PFSK-1 (cell line): Measurements from ENCODE around the gene PSMD3.

DNA sequence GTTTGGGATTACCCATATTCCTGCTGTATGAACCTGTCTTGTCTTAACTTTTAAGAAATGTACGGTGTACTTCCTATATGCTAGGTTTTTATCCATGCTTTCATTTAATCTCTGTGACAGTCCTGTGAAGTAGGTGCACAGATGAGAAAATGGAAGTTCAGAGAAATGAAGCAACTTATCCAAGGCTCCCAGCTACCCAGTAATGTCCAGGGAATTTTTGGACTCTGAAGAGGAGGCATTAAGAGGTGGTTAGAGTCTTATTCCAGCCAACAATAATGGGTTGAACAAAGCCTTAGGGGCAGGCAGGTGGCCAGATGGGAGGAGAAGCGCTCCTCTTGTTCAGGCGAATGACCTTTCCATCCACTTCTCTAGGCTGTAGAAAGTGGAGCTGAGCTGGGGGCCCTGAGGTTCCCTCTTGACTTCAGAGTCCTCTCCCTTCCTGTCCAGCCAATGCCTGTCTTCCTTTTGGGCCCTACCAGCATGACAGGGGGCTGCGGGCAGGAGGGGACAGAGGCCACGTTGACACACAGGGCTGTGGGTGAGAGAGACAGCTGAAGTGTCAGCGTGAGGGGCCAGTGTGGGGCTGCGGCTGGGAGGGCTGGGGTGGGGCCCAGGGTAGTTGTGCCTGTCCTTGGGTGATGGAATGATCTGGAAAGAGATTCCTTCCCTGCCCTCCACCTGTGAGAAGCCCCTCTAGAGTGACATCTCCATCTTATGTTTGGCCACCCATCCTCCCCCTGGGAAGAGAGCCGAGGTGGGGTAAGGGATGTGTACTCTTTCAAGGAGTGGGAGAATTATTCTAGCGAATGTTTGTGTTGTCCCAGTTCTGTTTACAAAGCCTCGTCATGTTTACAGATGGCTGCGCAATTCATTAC, 3.0 kb downstream of the ERBB2 start:
- RRBS: no CpG with 5 or more reads among the region's 11 CpGs

DNA sequence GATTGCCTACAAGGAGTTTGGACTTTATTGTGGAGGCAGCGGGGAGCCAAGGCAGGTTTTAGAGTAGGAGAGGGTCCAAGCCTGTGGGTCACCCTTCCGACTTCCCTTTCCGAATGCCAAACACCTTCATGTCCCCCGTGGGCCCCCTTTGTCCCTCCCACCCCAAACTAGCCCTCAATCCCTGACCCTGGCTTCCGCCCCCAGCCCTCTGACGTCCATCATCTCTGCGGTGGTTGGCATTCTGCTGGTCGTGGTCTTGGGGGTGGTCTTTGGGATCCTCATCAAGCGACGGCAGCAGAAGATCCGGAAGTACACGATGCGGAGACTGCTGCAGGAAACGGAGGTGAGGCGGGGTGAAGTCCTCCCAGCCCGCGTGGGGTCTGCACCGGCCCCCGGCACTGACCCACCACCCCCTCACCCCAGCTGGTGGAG, 7.2 kb downstream of the MIEN1 start:
- RRBS: 95% methylated on average over 7 of the region's 19 CpGs

DNA sequence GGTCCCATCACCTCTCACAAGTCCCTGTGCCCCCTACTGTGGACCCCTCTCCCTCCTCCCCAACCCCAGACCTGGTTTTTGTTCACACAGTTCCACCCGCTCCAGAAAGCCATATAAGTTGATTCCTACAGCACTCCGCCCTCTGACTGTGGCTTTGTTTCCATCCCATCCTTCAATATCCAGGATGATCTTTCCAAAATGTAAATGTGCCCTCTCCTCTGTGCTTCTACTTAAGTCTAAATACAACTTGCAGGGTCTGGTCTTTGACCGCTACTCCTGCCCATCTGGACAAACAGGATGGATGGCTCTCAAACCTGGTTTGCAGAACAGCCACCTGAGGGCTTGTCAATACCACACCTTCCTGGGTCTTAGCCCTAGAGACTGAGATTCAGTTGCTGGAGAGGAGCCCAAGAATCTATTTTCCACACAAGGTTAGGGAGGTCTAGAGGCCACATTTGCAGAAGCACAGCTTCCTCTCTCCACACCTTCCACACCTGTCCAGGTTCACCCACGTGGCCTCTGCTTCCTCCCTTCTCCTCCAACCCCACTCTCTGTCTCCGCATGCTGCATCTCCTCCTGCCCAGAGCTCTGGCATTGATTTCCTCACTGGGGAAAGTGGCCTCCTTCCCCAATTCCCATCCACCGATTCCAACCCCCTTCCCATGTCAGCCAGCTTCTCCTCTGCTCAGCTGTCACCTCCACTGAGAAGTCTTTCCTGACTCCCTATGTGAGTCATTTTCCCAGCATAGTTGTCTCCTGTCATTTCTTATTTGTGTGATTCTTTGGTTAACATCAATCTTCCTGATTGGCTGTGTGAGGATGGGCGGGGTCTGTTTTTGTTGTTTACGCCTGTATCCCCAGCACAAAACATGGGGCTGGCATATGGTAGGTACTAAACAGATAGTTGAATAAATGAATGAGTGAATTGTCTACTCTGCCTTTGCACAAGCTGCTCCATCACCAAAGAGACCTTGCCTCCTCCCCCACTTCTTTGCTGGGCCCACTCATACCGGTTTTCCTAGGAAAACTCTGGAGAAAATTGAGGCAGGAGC, 1.7 kb upstream of the GRB7 start:
- RRBS: no CpG with 5 or more reads among the region's 9 CpGs

DNA sequence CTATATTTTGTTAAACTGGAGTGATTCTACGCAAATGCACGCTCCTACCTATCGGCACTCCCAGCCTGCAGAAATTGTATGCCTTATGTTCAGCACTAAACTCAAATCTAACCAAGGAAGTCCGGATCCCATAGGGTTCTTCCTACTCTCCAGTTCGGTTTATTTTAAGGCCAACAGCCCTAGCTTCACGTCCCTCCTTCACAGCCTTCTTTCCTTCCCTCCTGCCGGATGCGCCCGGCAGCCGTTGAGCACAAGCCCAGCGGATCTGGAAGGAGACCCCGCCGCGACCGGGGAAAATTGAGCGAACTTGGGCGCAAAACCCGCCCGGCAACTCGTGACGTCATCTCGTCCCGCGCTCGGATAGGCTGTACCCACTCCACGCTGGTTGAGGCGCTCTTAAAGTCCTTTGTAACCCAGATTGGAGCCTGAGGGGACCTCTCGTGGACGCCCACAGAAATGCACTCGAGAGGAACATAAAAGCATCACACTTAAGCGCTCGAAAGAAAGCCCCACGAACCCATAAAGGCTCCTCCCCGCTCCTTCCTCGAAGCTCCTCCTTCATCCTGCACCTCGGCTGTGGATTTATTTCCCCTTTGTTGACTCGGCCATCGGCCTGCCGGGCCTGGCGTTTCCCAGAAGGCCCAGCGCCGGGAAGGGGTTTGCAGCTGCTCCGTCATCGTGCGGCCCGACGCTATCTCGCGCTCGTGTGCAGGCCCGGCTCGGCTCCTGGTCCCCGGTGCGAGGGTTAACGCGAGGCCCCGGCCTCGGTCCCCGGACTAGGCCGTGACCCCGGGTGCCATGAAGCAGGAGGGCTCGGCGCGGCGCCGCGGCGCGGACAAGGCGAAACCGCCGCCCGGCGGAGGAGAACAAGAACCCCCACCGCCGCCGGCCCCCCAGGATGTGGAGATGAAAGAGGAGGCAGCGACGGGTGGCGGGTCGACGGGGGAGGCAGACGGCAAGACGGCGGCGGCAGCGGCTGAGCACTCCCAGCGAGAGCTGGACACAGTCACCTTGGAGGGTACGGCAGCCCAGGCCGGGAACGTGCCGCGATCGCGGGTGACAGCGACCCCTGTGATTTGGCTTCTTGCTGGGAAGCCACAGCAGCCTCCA, at the start of gene PSMD3:
TSS of gene PSMD3 (plus strand) at position 635 of the 1,110 bp plus-strand sequence.
- RRBS: 2% methylated on average over 33 of the region's 96 CpGs

DNA sequence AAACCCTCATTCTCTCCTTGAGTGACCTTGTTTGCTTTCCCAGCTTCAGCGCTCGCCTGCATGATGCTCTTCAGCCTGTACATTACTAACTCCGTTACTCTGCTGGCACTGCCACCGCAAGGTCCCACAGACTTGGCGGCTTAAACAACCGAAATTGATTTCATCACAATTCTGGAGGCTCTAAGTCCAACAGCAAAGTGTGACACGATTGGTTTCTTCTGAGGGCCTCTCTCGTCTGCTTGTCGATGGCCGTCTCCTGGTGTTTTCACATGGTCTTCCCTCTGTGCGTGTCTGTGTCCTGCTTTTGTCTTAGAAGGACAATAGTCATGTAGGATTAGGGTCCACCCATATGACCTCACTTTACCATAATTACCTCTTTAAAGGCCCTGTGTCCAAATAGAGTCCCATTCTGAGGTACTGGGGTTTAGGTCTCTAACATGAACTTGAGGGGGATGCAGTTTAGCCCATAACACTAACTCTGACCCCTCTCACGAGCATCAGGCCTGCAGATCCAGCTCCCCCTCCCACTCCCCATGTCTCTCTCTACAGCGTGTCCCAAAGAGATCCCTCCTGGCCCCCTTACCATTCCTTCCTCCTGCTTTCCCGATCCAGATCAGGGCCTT, 12.4 kb downstream of the PSMD3 start:
- RRBS: no CpG with 5 or more reads among the region's 14 CpGs

DNA sequence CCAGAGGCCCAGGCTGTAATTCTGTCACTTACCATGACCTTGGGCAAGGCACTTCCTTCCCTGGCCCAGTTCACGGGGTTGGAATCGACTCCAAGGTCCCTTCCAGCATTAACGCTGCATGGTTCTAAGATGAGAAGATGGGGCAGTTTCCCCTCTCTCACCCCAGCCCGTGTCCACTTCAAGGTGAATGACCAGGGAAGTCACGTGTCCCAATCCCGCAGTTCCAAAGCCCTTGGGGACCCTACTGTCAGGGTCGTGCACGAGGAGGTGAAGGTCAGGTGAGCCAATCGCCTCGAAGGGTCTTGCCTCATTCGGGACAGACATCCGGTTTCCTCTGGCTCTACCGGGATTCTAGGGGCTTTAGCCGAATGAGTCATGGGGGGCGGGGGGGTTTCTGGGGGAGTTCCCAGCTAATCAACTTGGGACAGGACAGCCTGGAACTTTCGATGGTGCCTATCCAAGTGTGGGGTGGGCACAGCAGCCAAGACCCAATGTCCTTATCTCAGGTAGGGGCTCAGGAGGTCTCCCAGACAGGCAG, 778 bp upstream of the CSF3 start:
- RRBS: no CpG with 5 or more reads among the region's 16 CpGs

DNA sequence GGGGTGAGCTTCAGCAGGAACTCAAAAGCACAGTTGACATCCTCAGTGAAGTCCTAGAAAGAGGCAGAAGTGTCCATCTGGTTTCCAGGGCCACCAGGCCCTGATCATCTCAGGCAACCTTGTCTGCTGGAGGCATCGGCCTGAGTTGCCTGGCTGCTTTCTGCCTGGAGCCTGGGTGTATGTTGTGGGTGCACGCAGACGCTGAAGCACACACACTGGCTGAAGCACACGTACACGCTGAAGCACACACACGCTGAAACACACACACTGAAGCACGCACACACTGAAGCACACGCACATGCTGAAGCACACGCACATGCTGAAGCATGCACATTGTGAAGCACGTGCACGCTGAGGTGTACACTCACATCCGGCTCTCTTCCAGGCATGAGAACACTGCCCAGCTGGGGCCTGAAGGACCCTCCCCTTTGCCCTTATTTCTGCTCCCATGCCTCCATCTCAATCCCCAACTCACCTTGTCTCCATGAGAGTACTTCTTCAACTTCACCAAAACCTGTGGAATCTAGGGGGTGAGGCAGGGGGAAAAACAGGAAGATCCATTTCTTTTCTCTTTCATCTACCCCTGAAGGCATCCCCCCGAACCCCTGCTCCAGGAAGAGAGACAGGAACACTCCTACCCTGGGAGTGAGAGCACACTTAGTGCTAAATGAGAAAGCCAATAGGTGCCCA, 16.5 kb downstream of the CSF3 start:
- RRBS: no CpG with 5 or more reads among the region's 13 CpGs

DNA sequence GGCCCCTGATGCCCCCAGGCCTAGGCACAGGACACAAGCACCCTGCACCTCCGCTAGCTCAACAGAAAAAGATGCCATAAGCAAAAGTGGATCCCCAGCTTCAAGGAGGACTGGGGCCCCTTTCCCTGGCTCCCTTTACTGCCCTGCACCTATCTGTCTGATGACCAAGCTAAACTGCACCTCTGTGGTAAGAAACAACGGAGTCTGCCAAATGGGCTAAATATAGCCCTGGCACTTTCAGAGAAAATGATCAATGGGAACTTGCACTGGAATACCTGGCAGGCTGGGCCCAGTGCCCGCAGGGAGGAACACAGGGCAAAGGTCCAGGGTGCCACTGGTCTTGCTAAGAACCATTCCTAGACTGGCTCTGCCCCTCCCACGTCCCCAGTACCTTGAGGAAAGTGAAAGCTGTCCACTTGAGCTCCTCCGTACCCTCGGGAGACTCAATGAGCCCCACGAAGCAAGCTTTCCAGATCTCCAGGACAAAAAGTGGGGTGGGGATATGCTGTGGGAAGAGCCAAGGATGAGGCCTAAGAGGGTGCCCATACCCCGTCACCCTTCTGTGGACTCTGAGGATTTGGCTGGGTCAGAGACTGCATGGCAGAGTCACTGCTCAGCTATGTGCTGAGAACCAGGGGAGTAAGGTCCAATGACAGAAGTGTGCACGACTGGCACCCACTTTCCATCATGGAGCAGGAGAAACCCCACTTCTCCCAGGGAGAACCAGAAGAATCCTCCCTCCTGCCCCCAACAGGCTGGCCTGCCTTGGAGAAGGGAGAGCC, 17.2 kb downstream of the CSF3 start:
- RRBS: no CpG with 5 or more reads among the region's 9 CpGs

GRCh38 chr17:40069778-40070619, 7.2 kb downstream of the THRA start:
- RRBS: no CpG with 5 or more reads among the region's 13 CpGs

GRCh38 chr17:40089002-40090098, 11.0 kb downstream of the NR1D1 start:
- RRBS: no CpG with 5 or more reads among the region's 30 CpGs

DNA sequence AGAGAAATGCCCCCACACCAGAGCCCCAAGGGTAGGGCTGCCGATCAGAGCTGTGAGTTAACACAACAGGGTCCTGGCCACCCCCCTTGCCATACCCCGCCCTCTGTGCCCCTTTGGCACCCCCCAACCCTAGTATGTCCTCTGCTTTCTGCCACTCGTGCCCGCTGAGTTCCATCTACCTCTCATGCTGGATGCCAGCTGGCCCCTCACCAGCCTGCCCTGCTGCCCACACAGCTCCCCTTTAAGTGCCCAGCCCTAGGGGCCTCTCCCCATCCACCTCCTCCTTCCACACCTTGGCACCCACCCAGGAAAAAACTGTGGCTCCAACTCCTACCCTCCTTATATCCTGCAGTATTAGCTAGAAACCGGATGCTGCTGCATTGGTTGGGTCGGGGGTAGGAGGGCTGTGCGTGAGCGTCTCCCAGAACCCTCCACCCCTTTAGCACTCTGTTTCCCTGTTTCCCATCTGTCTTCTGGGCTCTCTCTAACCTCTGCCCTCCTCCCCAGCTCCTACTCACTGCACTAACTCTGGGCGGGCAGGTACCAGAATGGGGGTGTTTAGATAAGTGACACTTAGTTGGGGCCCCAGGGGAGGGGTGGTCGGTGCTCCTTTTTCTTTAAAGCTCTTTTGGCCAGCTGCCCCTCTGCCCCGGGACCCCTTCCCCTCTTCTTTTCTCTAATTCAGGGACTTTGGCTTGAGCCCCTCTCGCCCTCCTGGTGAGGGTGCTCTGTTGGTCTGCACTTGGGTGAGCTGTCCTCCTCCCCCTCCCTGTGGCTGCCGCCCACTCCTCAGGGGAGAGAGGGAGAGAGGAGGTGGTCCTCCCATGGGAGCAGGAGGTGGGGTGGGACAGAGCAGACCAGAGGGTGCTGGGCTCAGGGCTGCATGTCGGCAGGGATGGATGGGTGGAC, 10.0 kb downstream of the NR1D1 start:
- RRBS: no CpG with 5 or more reads among the region's 14 CpGs

DNA sequence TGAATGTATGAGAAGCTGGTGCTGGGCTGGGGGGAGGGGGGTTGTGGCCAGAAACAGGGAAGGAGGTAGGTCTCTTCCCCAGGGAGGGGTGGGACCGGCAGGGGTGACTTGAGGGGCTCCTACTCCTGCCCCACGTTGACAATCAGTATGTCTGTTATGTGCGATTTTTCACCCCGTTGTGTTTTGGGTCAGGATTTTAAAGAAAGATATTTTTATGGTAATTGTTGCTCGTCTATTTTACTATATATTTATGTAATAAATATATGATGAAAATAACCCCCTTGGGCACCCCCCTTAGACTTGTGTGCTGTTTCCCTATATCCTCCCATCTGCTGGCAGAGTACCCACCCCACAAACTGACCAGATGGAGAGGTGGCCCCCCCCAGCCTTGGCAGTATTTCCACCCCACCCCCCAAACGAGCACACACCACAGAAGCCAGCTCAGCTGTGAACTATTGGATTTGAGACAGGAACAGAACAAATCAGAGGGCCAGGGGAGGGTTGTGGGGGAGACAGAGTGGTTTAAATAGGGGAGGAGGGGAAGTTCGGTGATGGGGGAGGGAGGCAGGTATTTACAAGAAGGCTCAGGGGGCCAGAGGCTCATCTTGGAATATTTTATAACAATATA, 7.9 kb downstream of the NR1D1 start:
- RRBS: no CpG with 5 or more reads among the region's 7 CpGs

DNA sequence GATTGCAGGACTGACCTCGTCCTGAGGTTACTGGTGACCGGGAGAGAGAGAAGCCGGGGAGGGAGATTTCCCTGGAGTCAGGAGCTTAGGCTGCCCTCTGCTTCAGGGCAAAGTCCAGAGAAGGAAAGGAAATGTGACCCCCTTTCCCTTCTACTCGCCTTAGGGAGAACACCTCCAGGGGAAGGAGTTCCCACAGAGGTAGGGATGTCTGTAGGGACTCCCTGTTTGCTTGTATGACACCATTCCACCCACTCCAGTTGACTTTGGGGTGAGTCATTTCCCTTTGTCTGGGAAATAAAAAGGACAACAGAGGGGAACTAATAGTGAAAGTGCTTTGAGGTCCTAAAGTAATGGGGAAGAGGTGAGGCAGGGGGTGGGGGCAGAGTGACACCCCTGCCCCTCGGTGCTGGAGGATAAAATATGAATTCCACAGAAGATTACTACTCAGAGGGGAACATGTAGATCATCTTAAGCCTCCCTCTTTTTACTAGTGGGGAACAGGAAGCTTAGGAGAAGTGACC, 724 bp upstream of the NR1D1 start:
- RRBS: no CpG with 5 or more reads among the region's 5 CpGs

DNA sequence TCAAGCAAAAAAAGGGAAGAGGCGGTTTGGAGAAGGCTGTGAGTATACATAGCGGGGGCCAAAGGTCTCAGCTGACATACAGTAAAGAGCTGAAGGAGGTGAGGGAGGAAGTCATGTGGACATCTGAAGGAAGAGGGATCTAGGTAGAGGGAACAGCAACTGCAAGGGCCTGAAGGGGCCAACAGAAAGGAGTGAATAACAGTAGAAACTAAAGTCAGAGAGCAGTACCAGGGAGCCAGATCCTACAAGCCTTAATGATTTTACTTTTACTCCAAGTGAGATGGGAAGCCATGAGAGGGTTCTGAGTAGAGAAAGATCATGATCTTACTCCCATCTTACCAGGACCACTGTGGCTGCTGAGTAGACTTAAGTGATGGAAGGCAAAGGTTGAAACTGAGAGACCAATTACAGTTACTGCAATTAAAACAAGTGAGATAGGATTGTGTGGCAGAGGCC, 3.5 kb upstream of the MSL1 start:
- RRBS: no CpG with 5 or more reads among the region's 2 CpGs

GRCh38 chr17:40122918-40123592, 1.3 kb downstream of the MSL1 start:
- RRBS: 3% methylated on average over 2 of the region's 45 CpGs

- RRBS: 98% methylated on average over 4 of the region's 11 CpGs
Observed at GRCh38 chr17:40178430-40178698, 1.1 kb downstream of the RAPGEFL1 start.

DNA sequence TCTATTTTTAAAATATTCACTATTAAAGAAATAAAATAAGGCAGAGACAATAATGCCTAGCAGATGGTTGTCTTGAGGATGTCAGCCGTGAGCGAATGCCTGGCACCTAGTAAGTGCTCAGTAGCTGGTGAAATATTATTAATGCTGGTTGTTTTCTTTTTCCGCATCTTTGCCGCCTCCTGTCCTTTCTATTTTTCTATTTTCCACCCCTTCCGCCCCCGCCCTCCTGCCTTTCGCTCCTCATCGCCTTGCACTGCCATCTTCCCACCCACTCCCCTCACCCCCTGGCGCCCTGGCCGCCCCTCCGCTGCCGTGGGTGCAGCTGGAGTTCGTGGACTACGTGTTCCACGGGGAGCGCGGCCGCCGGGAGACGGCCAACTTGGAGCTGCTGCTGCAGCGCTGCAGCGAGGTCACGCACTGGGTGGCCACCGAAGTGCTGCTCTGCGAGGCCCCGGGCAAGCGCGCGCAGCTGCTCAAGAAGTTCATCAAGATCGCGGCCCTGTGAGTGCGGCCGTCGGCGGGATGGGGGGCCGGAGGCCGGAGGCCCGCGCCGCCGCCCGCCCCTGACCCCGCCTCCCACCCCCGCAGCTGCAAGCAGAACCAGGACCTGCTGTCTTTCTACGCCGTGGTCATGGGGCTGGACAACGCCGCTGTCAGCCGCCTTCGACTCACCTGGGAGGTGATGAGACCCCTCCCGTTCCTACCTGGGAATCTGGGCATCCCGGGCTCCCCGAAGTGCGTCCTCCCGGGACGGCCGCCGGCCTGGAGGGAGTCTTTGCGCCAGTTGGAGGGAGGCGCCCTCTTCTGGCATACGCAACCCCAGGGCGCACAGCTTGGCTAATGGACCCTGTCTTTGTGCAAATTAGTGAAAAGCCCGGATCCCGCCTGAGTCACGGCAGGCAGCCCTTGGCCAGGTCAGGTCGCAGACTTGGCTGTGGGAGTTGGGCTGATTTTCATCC, 14.0 kb downstream of the RAPGEFL1 start:
- RRBS: 94% methylated on average over 17 of the region's 66 CpGs

GRCh38 chr17:40317236-40317789, 8.3 kb downstream of the RARA start:
- RRBS: no CpG with 5 or more reads among the region's 7 CpGs

DNA sequence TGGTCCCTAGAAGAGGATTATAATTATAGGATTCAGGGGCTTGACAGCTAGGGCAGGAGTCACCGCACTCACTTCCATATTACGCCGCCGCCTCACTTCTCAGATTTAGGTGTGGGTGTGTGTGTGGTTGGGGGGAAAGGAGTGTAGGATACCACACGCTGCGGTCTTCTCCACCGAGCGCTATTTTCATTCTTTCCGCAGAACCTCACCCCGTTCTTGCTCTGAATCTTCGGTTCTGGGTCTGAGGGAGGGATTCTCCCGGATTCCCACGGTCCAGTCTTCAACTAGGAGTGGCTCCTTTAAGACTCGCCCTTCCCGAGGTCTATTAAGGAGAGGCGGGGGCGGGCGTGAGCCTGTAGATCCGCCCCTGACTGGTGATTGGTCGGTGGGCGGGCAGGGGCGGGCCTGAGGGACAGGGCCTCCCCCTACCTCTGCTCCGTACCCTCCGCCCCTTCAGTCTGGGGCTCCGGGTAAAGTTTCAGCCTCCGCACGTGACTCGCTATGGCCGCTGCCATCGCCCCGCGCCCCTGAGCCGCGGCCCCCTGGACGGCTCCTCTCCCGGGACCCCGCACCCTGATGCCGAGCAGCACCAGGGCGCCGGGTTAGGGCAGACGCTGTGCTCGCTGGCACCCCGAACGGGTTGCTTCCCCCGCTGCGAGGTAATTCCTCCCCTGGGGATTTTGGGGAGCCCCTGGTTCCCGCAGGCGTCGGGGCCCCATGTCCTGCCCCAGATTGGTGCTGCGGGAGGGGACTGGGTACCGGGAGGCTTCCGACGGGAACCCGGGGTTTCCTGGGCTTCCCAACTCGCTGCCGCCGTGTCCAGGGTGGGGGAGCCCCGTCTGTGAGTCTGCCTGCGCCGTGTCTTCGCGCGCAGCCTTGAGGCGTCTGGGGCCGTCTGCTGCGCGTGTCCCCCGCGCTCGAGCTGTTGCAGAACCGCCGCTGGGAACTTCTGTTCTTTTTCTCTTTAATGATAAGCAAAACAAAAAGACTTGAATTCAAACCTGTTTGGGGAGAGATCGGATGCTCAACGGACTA, 9.1 kb downstream of the RARA start:
- RRBS: under 1% methylated on average over 12 of the region's 74 CpGs

- RRBS: no CpG with 5 or more reads among the region's 4 CpGs
Observed at GRCh38 chr17:40457294-40457733, 14.1 kb downstream of the IGFBP4 start.